HCT116 (cell line): ENCODE measurements around the genes MYO3A and ANKRD26.

GRCh38 chr10:23174758-23175204 is 17.3 kb upstream of the PTF1A start:
- RRBS, result 81% methylated on average over 8 of the region's 24 CpGs

DNA sequence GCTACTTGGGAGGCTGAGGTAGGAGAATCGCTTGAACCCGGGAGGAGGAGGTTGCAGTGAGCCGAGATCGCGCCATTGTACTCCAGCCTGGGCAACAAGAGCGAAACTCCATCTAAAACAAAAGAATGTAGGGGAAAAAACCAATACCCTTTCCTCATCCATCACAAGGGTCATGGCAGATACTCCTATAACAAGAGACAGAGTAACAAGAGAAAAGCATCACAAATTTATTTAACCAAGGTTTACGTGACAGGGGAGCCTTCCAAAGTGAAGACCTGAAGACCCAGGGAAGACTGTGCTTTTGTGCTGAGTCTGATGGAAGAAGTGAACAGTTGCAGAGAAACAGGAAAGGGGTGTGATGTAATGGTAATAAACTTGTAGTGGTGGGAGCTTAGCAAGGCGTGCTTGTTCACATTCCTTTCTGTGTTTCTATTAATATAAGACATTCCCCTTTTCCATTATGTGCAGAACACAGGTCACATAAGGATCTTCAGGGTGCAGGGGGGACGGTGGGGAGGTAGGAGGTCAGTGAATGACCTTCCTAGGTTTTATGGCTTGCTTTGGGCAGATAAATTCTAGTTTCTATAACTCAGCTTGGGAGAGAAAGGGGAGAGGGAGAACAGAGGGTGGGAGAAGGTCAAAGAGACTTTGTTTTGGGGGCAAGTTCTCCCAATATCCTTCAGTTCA is 25.5 kb upstream of the C10orf67 start:
- RRBS, result no CpG with 5 or more reads among the region's 9 CpGs

GRCh38 chr10:23403304-23403885 is 35.5 kb upstream of the OTUD1 start:
- RRBS, result no CpG with 5 or more reads among the region's 3 CpGs

GRCh38 chr10:24115893-24116194 is 93.1 kb upstream of the KIAA1217 start:
- RRBS, result no CpG with 5 or more reads among the region's 3 CpGs

DNA sequence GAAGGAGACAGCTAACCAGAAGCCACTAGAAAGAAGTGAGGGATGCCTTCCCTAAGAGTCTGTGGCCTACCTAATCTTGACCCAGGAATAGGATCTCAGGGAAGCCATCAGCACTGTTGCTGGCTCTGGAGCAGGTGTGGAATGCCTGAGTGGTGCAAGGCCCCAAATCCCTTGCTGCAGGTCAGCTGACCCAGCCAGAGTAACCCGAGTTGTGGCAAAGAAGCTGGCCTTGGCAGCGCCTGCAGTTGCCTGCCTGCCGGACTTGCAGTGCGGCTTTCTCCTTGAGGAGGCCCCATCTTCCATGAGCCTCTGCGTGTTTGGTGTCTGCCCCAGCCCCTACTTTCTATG is 5.8 kb downstream of the KIAA1217 start:
- RRBS, result no CpG with 5 or more reads among the region's 5 CpGs

DNA sequence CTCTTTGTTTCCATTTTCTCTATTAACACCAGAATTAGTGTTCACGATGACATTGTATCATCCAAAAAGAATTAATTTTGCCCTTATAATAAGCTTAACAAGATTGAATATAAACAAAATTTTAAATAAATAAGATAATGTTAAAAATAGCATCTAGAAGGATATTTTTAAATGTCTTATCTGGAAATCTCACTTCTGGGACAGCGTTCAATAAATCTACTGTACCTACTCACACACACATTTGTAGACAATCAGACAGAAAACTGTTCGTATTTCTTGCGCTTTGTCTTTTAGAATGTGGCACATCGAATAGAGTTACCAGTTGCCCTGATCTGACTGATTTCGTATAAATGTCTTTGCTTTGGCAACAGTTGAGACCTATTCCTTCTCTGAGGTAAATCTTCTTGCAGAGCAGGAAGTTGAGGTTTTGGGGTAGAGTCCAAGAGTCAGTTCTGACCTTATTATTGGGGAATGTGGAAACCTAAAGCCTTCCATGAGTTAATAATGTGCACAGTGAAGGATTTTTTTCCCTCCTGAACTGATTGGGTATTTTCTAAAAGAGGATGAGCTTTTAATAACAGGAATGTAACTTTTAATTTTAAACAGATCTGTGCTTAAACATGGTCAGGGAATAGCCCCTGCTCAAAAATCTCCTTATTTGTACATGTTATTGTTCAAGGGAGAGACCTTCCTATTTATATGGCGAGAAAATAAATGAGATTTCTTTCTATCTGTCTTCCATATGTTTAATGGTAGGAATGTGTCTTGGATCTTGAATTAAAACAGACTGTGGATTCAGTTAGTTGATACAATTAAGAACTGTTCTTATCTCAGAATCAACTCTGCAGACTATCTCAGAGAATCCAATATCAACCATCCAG is 135.4 kb downstream of the KIAA1217 start:
- RRBS, result no CpG with 5 or more reads among the region's 7 CpGs

DNA sequence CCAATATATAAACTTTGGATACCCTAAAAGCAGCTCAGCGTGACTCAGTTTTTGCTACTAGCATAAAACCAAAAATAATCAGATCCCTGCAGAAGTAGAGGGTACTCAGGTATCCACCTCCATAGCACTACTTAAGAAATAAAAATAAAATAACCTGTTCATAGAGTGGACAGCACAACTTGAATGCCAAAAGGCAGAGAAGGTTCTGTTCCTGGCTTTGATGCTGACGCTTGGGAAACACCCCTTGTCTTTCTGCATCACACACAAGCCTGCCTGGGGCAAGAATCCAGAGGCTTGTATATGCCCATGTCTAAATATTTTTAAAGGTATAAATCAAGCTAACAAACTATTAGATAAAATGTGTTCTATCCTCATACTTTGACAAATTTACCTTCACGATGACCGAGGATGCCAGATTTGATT is 207.3 kb downstream of the KIAA1217 start:
- RRBS, result no CpG with 5 or more reads among the region's 4 CpGs

DNA sequence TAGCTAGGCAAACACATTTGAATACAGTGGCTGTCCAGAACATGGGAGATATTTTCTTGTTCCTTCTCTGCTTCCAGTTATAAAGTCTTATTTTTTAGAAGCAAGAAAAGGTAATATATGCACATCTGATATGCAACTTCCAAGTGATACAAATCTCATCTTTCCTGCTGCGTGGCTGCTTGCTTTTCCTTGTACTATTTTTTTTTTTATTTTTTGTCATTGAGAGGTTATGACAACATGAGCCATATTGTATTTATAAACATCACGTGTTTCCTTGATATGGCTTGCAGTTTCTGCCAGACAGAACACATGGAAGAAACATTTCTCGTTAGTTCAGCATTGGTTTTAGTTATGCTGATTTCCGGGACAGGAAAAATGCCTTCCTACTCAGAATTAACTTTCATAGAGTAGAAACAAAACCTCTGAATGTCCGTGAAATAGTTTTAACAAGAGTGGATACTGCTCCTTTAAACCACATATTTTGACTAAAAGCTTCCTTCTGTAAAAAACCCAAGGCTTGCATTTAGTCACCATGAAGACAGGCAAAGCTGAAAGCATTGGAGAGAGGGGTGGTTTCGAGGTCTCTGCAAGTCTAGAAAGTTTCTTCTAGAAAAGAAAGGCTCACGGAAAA is 240.3 kb downstream of the KIAA1217 start:
- RRBS, result no CpG with 5 or more reads among the region's 7 CpGs

DNA sequence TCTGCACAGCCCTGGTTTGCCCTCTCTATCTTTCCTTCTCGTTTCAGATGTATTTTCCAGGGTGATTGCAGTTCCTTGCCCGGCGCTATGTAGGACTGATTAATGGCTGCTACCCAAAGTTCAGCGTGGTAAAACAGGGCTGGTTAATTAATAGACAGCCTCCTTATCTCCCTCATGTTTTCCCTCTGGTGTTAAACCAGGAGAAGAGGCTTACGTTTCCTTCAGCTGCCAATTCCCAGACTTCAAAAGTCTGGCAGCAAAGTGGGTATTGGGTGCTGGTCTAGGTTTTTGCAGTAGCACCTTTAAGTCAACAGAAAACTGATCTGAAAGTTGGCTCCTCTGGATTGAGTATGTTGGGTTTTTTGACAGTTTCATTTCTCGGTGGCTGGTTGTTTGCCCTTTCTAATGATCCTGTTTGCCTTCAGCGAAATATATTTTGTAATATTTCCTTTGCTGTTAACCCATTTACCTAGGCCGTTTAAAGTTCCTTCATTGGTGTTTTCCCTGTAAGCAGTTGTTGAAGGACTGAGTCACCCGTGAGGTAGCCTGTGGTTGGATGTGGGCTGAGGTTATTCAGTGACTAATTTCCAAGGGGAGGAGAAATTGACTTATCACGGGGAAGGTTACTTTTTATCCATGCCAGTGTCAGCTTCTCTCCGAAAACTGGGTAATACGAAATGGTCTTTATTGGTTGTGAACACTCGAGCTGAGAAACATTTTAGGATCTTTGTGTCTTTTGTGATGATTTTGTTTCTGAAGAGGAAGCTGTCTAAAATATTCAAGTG is 257.1 kb downstream of the KIAA1217 start:
- RRBS, result no CpG with 5 or more reads among the region's 13 CpGs

- RRBS, result no CpG with 5 or more reads among the region's 7 CpGs
Observed at GRCh38 chr10:24716070-24716912, 7.4 kb downstream of the ARHGAP21 start.

- RRBS, result 77% methylated on average over 1 of the region's 18 CpGs
Observed at GRCh38 chr10:24721805-24722164, 1.9 kb downstream of the ARHGAP21 start.

GRCh38 chr10:24722497-24723019 is 1.1 kb downstream of the ARHGAP21 start:
- RRBS, result 2% methylated on average over 16 of the region's 42 CpGs

DNA sequence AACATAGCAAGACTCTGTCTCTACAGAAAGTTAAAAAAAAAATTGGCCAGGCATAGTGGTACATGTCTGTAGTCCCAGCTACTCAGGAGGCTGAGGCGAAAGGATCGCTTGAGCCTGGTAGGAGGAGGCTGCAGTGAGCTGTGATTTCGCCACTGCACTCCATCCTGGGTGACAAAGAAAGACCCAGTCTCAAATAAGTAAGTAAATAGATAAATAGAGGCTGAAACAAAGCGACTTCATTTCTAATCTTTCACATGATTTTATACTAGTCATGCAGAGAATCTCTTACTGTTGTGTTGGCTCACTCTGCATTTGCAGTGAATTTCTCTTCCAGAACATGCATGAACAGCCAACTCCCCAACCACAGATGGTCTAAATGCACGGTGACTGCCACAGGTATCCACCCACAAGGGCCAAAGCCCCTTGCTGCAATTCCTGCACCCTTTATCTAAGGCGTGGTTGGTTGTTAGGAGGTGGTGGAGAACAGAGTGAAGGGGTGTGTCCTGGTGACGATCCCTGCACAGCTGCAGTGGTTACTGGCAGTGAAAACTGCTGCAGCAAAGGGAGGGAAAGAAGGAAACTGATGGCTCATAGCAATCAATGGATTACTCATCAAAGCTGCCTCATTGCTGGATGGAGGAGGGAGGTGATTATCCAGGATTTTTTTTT is 50.7 kb downstream of the PRTFDC1 start:
- RRBS, result no CpG with 5 or more reads among the region's 7 CpGs

DNA sequence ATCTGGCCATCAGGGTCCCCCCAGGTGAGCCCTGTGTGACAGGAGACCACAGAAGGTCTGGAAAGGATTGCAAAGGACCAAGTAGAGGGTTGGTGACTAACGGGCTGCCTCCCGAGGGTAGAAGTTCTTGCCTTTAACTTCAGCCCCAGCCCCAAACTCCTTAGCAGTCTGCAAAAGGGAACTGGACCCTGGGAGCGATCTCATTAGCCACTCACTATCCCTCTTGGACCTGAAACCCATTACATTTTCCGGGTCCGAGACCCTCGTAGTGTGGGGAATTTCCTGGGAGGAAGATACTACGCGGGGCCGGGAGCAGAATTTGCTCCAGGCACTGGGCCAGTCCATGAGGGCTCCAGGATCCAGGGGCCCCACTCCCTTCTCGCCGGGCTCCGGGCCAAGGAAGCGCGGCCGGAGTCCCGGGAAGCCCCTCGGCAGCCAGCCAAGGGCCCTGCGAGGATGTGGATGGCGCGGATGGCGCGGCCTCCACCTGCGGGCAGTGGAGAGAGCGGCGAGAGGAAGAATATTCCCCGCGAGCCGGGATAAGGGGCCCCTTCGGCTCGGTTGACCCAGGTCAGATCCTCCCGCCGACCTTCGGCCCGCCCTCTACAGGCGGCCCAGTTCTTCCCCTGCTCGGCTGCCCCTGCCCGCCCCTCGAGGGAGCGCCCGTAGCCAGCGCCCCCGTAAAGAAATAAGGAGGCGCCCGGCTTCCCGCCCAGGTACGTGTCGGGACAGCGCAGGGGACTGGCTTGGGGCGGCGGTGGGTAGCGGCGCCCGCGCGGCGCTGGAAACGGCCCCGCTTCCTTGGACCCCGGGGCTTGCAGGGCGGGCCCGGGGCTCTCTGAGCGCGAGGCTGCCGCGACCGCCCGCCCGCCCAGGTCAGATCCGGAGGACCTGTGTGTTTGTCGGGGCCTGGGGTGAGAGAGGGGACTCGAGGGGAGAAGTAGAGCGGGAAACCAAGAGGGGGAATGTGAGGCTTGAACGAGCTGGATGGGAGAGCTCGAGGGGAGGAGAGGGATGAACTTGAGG is at the start of gene MYO3A:
Gene MYO3A (plus strand): TSS at position 617 of the 1,026 bp plus-strand sequence.
- RRBS, result 82% methylated on average over 17 of the region's 74 CpGs

GRCh38 chr10:26859522-26860003 is 1.2 kb downstream of the ABI1 start:
- RRBS, result no CpG with 5 or more reads among the region's 10 CpGs

DNA sequence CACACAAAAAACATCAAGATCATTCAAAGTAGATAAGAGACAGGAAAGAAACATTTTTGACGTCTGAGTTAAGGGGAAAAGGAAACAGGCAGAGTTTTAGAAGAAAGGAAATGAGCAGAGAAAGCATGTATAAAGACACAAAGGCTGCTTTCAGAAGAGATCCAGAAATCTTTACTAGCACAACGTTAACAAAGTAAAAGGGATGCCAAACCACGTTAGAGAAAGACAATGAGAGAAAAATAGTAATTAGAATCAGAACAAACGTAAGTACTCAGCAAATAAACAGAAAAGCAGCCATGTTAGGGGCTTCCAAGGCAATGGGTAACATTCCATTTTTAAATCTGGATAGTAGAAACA is 76.8 kb downstream of the ANKRD26 start:
- RRBS, result no CpG with 5 or more reads among the region's 4 CpGs

GRCh38 chr10:27099458-27100847 is at the start of gene ANKRD26:
Gene ANKRD26 (minus strand): TSS chr10:27100494.
- RRBS, result 1% methylated on average over 13 of the region's 78 CpGs

DNA sequence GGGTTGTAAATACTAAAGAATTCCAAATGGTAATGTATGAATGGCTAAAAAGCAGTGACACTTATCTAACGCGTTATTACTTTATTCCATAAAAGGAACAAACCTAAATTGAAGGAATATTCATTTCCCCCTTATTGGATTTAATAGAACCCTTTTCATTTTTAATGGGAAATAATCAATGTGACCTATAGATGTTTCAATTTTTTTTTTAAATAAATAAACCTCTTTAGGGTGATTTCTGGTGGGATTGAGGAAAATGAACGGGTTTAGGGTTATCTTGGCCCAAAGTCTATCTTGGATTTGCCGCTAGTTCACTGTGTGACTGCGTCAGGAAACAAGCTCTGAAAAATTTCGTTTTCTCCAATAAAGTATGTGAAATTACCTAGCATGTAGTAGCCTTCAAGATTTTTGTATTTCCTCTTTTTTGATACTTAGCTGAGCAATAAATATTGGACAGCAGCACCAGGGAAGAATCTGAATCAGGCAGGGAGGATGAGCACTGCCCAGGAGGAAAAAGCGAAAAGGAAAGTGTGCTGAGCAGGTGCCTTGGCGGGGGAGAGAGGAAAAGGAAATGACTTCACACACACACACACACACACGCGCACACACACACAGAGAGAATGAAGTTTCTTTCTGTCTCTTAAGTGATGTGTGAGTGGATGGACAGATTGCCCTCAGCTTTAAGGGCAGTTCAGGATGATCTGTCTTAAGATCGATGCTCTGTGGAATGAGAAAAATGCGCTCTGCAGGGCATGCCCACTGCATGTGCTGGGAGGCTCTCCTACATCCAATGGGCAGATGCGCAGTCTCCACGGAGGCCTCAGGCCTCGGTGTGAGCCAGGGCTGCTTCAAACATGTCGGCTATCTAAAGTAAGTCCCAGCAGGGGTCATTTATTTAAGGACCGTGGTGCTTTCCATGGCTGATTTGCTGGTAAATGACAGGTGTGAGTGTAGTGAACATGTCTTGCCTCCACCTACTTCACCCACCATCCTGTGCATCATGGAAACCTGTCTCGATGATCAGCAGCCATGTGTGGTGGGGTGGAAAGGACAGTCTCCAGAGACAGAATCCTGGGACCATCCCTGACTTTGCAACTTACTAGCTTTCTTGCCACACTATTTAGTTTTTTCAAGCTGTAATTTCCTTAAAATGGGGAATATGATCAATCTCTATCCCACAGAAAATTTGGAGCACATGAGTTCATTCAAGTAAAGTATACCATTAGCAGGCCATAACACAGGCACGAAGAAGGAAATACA is 2.3 kb upstream of the ACBD5 start:
- RRBS, result no CpG with 5 or more reads among the region's 19 CpGs

GRCh38 chr10:27741983-27742715 is 3.5 kb downstream of the MKX start:
- RRBS, result 16% methylated on average over 24 of the region's 56 CpGs